ENCODE measurements around a stretch of chr6.

- RRBS: no CpG with 5 or more reads among the region's 13 CpGs
Observed at GRCh38 chr6:5999782-6000069, 7.0 kb downstream of the NRN1 start.

- RRBS: no CpG with 5 or more reads among the region's 42 CpGs
Observed at GRCh38 chr6:6004443-6005184, 2.1 kb downstream of the NRN1 start.

DNA sequence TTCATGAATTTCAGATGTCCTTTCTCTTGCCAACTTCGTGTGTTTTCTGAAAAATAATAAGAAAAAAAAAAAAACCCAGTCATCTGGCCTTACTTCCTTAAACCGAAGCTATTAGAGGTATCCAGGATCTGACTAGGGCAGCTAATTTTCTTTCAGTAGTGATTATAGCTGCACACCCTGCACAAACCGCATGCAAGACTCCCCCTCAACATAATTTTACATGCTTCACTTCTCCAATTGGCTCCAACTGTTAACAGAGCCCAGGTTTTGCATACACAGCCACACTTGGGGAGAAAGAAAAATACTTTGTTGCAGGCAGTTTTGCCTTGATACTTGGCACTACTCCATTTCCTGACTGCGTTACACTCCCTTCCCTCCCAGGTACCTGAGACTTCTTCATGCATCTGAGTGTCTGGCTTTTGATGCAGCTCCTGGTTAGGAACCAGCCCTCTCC, 11.8 kb upstream of the F13A1 start:
- RRBS: no CpG with 5 or more reads among the region's 4 CpGs

GRCh38 chr6:6404910-6405451, 84.5 kb upstream of the F13A1 start:
- RRBS: no CpG with 5 or more reads among the region's 10 CpGs

DNA sequence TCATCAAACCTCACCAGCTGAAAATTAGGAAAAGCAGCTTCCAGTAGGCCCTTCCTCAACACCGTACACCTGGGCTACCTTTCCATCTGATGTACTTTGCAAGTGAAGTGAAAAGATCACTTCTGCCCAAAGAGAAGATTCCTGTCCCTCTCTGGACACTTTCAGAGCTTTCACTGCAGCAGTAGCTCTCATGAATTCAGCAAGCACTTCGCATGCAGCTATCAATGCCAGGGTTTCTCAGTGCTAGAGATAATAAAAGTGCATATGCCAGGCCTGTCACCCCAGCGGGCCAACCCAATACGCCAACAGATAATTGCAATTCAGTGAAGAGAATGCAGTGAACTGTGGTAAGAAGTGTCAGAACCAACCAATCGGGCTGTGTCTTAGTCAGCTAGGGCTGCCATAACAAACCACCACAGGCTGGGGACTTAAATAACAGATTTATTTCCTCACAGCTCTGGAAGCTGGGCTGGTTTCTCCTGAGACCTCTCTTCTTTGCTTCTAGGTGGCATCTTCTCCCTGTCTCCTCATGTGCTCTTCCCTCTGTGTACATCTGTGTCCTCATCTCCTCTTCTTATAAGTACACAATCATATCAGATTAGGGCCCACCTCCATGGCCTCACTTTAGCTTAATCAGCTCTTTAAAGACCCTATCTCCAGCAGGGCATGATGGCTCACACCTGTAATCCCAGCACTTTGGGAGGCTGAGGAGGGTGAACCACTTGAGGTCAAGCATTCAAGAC, 833 bp downstream of the LY86 start:
- RRBS: no CpG with 5 or more reads among the region's 5 CpGs

DNA sequence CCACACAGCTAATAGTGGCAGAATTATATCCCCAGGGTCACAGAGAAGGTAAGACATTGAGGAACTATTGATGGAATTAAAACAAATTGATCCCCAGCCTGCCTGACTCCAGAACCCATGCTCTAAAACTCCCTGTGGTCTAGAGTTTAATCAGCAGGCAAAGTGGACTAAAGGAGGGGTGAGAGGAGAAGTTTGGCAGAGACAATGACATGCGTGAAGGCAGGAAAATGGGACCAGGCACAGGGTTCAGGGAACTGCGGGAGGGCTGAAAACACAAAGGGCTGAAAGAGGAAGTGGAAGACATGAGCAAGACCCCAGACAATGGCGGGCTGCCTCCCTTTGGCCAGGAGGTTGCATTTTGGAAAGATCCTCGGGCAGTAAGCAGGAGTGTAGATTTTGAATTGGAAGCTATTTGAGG, 3.1 kb downstream of the LY86 start:
- RRBS: no CpG with 5 or more reads among the region's 4 CpGs

DNA sequence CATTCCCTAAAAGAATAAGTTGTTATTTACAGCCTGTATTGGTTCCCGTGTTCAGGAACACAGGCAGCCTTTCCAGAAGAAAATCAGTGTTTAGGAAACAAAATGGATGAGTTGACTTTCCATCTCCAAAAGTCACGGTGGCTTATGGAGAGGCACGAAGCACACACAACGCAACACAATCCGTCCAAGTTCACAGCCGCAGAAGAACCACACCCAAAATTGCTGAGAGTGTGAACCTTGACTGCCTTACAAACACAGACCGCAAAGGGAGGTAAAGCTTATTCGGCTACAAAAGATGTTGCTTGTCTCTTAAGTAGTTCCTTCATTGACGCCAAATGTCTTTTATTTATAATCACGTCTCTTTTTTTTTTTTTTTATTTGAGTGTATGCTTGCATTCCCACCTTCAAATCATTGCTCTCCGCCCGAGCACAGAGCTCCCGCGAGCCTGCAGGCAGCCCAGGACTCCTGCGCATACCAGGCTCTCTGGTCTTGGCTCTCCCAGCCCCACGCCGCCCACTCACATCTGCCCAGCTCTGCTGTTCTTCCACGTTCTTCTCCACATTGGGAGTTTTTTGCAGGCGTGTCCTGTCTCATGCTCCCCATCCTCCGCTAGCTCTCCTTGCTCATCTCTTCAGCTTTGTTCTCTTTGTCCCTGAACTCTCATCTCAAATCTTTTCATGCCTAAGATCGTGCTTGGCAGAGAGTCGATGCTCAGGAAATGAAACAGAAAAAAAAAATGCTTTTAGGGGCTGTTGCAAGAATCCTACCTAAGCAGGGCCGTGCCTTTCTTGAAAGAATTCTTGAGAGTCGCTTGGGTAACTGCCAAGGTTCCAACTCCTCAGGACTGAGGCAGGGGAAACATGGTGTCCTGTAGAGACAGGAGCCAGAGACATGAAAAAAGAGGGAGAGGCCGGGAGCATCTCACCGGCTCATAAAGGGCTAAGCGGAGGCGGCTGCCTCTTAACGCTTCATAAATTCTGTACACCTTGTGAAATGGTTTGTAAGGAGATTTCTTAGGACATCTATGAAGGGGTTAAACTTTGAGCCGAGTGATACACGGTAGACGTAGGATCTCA, 25.8 kb downstream of the LY86 start:
- RRBS: no CpG with 5 or more reads among the region's 32 CpGs

DNA sequence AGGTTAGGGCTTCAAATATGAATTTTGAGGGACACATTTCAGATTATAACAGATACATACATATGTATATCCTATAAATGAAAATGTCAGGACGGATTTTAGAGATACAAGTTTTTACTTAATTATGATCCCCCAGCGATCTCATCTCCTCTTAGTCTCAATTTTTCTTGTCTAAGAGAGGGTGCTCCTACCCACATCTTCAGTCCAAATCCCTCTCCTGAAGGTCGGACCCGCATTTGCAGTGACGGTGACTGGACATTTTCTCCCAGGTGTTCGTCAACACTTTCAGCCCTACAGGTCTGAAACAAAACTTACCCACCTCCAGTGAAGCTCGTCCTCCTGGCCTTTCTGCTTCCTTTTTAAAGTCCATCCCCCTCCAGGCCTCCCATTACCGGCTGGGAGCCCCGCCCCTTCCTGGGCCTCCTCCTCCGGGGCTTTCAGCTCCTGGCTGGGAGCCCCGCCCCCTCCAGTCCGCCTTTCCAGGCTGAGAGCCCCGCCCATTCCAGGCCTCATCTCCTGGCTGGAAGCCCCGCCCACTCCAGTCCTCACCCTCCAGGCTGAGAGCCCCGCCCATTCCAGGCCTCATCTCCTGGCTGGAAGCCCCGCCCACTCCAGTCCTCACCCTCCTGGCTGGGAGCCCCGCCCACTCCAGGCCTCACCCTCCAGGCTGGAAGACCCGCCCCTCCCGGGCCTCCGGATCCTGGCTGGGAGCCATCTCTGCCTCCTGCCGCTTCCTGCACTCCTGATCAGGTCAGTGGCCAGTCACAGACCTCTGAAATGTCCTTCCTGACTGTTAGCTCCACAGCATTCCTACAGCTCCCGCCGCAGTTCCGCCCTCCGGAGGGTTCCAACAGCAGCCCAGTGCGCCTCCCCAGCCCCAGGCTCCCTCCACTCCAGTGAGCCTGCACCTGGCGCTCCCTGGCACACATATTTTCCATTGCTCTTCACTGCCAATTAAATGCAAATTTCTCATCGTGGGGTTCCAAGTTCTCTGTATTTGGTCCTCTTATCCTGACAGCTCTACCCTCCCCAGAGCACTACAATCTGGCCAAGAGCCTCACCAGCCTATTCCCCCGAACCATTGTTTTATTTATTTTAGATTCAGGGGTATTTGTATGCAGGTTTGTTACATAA, 98.4 kb downstream of the LY86 start:
- RRBS: 0% methylated on average over 4 of the region's 29 CpGs

DNA sequence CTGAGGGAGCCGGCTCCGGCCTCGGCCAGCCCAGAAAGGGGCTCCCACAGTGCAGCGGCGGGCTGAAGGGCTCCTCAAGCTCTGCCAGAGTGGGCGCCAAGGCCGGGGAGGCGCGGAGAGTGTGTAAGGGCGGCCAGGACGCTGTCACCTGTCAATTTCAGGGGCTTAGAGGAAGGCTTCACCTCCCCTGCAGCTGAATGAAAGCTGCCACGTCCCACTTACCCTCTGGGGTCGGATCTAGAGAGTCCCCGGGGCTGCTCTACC, 157.5 kb downstream of the LY86 start:
- RRBS: no CpG with 5 or more reads among the region's 14 CpGs

DNA sequence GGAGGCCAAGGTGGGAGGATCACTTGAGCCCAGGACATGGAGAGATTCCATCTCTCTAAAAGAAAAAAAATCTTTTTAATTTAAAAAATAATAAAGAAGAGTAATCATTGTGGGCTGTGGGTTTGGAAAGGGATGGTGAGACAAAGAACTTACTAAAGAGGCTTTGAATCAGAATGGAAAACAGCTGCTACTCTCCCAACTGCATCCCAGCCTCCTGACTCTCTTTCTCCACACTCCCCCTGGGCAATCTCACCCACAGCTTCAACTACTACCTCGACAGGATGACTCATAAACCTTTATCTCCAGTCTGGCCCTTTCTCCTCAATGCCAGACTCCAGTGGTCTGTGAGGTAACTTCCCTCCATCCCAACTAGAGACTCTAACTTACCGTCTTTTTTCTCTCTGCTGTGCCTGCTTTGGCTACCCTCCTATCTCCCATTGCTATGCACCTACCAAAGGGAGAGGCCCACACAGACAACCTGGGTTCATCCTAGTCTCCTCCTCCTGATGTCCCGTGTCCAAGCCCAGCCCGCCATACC, 135.3 kb upstream of the RREB1 start:
- RRBS: no CpG with 5 or more reads among the region's 4 CpGs

GRCh38 chr6:7050498-7051201, 57.1 kb upstream of the RREB1 start:
- RRBS: 6% methylated on average over 9 of the region's 19 CpGs

- RRBS: no CpG with 5 or more reads among the region's 17 CpGs
Observed at GRCh38 chr6:7112277-7113247, 4.8 kb downstream of the RREB1 start.

- RRBS: no CpG with 5 or more reads among the region's 2 CpGs
Observed at GRCh38 chr6:7139013-7139615, 31.4 kb downstream of the RREB1 start.

DNA sequence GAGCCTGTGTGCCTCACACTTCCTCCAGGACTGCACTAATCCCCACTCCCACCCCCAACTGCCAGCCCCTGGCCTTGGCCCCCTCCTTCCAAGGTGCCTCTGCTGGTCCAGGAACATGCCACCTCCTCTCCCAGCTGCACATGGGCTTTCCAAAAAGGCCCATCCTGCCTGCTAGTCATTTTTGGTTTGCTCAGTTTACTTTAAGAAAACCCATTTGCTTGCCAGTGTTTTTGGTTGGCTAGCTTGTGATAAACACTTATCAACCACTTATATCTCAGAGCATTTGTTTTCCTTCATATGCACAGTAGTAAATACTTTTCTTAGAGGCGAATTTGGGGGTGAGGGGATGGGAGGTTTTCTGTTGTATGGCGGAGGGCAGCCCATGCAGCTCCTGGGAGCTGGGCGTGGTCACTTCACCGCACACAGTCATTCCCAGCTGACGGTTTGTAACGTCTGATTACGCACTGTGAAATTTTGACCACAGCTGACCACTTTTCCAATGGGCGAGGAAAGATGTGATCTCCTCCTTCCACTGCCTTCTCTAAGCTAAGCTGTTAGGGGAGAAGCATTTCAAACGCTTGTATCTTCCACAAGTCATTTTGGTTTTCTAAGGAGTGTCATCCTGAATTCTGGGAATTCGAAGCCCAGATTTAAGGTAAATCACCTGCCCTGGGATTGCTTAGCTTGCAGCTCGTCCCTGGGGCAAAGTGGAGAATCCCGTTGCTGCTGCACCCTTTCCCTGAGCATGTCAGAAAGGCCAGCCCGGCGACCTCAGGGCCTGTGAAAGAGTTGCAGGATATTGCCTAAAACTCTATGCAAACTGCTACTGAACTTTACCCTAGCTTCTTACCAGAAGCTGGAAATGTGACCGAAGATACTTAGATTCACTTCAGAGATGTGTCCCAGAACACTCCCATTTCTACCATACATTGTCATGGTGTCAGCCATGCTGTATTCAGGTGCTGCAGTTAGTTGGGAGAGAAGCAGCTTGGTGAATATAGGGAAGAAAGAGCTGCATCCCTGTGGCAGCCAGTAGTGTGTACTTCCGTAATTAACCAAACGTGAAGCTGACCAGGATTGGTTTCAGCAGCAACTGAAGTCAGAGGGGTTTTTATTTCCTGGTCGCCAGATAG, 58.7 kb downstream of the RREB1 start:
- RRBS: no CpG with 5 or more reads among the region's 18 CpGs

DNA sequence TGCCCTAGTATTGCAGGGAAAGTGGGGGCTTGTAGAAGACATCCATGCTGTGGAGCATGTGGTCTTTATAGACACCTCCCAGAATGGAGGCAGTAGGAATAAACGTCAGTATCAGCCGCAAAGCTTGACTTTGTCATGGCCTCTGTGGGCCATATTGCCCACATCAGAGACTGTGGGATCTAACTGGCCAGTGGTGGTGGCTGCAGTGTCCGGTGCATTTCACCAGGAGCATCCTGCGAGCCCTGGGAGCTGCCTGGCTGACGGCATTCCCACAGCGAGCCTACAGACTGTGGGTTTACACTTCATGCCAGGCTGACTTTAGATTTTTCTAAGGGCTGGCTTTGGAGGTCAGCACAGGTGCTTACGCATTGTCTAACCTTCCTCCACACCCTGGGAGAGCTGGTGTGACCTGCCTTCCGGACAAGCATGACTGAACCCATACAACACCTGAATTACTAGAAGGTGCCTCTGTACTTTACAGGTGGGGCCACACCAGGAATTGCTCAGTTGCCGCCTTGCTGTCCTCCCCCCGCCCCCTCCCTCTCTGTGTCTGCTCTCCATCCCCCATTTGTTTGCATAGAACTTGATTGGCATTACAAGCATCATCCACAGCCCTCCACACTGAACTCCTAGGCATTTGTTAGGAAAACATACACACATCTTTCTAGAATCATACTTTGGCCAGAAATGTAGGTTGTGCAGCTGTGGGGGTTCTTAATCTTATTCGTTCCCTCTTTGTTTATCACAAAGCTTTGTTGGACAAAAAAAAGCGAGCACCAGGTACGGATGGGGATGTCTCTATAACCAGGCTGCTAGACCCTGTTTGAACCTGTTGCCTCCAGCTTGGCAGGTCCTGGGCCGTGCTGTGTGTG, 96.3 kb downstream of the RREB1 start:
- RRBS: no CpG with 5 or more reads among the region's 14 CpGs

DNA sequence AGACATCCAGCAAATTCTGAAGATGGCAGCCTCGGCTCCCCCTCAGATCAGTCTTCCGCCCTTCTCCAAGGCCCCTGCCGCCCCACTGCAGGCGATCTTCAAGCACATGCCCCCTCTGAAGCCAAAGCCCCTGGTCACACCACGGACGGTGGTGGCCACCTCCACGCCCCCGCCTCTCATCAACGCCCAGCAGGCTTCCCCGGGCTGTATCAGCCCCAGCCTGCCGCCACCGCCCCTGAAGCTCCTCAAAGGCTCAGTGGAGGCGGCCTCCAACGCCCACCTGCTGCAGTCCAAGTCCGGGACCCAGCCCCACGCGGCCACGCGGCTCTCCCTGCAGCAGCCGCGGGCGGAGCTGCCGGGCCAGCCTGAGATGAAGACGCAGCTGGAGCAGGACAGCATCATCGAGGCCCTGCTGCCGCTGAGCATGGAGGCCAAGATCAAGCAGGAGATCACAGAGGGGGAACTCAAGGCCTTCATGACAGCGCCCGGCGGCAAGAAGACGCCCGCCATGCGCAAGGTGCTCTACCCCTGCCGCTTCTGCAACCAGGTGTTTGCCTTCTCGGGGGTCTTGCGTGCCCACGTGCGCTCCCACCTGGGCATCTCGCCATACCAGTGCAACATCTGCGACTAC, 83.4 kb downstream of the SSR1 start:
- RRBS: 96% methylated on average over 14 of the region's 39 CpGs

- RRBS: no CpG with 5 or more reads among the region's 8 CpGs
Observed at GRCh38 chr6:7532818-7533248, 8.6 kb upstream of the DSP start.

- RRBS: no CpG with 5 or more reads among the region's 8 CpGs
Observed at GRCh38 chr6:7546776-7547610, 5.5 kb downstream of the DSP start.

DNA sequence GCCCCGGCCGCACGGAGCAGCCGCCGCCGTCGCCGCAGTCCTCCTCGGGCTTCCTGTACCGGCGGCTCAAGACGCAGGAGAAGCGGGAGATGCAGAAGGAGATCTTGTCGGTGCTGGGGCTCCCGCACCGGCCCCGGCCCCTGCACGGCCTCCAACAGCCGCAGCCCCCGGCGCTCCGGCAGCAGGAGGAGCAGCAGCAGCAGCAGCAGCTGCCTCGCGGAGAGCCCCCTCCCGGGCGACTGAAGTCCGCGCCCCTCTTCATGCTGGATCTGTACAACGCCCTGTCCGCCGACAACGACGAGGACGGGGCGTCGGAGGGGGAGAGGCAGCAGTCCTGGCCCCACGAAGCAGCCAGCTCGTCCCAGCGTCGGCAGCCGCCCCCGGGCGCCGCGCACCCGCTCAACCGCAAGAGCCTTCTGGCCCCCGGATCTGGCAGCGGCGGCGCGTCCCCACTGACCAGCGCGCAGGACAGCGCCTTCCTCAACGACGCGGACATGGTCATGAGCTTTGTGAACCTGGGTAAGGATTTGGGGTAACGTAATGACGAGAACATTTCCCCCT, 1.3 kb downstream of the BMP6 start:
- RRBS: 5% methylated on average over 27 of the region's 60 CpGs

GRCh38 chr6:7915405-7915963, 4.9 kb upstream of the TXNDC5 start:
- RRBS: no CpG with 5 or more reads among the region's 8 CpGs

Measured in OVCAR3 (cell line).